Airway epithelial cell (primary cell): ENCODE results near the genes SCUBE2 and DENND5A.

GRCh38 chr11:8681585-8682504 is 620 bp downstream of the TRIM66 start:
- RAMPAGE, long total RNA, result no peak

DNA sequence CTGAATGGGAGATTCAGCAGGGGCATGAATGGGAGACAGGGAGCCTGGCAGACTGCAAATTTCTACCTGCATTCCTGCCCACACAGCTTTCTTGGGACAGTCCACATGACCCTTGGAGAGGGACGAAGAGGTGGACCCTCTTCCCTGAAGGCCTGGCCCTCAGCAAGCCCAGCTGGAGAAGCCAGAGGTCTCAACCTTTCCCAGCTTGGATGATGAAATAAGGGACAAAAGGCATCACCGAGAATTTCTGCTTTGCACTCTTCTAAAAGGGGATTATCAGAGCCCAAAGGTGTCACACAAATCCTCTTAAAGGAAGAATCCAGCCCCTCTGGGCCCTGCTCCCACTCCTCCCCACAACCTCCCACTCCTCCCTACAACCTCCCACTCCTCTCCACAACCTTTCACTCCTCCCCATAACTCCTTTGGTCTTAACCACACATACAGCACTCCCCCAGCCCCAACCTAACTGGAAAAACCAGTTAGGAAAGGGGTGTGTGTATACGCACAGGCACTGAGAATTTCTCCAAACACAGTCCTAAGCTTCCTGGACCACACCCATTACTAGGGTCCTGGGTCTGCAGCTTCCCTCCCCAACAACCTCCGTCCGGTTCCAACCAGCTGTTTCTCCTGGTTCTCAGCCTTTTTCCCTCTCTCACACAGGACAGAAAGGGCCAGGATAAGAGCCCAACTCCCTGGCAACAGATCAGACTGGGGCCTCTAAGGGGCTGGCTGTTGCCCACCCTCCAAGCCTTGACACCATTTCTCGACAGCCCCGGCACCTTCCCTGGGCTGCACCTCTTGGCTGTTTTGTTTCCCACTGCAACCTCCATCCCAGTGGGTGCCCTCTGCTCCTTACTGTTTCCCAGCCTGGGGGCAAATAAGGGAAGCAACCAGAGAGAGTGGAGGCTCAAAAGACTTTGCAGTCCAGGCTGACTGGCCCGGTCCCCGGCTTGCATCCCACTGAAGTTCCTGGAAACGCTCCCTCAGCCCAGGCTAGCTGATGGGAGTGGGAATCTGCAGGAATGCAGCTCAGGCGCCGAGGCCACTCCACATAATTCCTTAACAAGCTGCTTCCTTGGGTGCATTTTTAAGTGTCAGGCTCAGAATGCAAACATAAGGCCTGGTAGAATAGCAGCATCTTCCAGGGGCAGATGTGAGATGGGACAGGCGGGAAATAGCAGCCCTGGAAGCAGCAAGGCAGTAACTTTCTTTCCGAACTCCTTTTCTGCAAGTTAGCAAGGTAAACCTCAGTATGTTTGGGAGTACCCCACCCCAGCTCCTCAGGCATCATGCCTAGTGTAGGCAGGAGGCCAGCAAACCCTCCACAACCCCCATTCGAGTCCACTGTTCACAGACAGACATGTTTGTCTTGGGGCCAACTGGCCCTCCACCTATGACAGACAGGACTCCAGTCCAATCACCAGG is 38.8 kb downstream of the RPL27A start:
- RAMPAGE, long total RNA, result no peak

DNA sequence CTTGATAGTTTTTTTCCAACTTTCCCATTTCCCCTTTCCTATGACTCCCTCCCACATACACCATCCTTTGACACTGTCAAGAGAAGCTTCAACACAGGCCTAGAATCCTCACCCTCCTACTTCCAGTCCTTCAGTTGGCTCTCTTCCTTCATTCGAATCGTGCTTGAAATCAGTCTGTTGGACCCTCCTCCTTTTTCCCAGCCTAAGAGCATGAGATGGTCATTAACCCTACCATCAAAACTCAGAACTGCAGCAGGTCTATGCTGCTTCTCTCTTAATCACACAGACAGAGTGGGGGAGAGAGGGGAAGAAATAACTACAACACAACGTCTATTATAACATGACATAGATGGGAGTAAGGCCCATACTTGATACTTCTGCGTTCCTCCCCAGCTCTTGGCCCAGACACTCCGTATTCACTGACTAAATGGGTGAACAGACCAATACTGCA is 5.0 kb downstream of the DENND2B start:
- RAMPAGE, long total RNA, result no peak

GRCh38 chr11:8807305-8808224 is 2.9 kb downstream of the DENND2B start:
- RAMPAGE, long total RNA, result no peak

GRCh38 chr11:8826866-8827690 is 16.6 kb upstream of the DENND2B start:
- RAMPAGE, long total RNA, result no peak

GRCh38 chr11:9090609-9092069 is at the start of gene SCUBE2:
SCUBE2 (minus strand) TSS chr11:9091599.
- RAMPAGE, long total RNA, result no peak

DNA sequence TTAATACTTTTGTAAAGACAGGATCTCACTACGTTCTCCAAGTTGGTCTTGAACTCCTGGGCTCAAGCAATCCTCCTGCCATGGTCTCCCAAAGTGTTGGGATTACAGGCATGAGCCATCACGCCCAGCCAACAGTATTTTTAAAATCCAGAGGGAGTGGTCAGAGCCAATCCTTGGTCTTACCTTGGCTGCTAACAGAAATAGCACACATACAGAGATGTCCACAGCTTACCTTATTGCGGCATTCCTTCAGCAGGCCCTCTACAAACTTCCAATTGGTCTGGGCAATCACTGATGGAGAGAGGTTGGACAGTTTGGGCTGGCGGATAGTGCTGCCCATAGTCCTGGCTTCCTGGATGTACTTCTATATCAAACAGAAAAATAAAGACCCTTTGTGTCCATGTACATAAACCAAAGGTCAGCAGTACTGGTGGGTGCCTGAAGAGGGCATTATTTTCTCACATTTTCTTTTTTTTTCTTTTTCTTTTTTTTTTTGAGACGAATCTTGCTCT is 74.3 kb upstream of the SCUBE2 start:
- RAMPAGE, long total RNA, result no peak

DNA sequence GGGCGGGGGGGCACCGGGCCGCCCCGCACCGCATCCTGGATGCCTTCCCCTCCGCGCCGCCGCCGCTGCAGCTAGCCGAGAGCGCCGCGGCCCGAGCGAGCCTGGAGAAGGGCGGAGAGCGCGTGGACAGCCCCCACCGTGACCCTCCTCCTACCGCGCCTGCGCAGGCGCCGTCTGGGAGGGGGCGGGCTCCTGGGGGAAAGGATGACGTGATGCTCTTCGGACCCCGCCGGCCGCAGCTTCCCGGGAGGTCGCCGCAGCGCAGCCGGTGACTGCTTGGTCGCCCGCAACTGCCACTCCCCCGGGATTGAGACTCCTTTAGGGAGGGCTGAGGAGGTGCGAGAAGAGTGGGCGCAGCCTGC is at the start of gene DENND5A:
DENND5A (minus strand) TSS at position 110 of the 362 bp plus-strand sequence.
- RAMPAGE, long total RNA, result no peak

DNA sequence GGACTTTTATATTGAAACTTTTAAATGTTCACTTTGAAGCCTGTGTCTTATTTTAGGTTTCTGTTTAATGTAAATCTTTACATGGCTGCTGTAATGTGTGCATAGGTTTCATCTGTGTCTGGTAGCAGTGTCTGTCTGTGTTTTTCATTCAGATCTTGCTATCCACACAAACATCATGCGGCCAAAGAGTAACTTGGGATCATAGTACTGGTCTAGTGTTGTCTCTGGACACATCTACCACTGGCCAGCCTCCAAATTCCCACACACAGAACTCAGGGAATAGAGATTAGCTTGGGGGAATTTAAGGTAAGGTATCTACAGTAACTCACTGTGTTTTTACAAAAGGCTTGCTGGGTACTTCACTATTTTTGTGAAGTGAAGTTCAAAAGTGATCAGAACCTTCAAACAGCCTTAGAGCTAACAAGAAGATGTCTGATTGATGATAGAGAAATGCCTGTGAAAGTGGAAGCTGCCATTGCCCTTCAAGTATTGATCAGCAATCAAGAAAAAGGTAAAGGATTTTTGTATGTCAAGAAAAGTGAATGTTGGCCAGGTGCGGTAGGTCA is 32.0 kb upstream of the ZNF143 start:
- RAMPAGE, long total RNA, result no peak

DNA sequence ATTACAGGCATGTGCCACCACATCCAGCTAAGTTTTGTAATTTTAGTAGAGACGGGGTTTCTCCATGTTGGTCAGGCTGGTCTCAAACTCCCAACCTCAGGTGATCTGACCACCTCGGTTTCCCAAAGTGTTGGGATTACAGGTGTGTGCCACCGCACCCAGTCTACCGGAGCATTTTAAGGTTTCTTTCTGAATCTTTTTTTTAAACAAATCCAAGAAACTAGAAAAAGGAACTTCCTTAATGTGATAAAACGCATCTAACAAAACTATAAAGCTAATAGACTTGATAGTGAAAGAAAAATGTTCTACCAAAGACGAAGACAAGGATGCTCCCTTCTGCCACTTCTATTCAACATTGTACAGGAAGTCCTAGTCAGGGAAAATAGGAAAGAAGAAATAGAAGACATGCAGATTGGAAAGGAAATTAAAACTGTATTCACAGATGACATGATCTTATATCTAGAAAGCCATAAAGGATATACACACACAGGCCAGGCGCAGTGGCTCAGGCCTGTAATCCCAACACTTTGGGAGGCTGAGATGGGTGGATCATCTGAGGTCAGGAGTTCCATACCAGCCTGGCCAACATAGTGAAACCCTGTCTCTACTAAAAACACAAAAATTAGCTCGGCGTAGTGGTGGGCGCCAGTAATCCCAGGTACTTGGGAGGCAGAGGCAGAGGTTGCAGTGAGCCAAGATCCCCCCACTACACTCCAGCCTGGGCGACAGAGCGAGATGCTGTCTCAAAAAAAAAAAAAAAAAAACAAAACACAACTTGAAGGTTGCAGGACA is 10.8 kb upstream of the ZNF143 start:
- RAMPAGE, long total RNA, result no peak

DNA sequence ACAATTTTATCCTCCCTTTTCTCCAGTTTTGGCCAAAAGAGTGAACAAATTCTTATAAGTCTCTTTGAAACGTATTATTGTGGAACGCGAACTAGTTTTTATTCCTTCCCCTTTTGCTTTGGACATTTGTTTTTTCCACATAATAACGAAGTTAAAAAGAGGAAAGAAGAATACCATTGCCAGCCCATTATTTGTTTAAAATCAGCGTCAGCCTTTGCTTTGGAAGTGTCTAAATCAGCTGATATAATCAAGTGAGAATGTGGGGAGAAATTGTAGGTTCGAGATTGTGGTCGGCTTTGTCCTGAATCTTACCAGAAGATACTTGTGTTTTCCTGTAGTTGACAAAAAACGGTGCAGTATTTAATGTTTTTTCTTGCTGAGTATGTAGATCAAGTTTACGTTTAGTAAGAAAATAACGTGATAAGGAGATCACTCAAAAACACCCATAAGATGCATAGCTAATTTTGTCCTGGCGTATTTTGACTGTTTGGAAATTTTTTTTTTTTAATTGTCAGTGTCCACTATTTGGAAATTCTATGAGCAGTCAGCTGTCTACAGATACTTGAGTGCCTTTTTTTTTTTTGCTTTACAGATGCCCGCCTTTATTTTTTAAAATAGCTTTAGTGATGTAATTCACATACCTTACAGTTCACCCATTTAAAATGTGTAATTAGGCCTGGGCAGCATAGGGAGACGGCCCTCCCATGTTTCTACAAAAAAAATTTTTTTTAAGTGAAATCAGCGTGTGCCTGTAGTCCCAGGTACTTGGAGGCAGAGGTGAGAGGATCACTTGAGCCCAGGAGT is 1.1 kb downstream of the ZNF143 start:
- RAMPAGE, long total RNA, result no peak

DNA sequence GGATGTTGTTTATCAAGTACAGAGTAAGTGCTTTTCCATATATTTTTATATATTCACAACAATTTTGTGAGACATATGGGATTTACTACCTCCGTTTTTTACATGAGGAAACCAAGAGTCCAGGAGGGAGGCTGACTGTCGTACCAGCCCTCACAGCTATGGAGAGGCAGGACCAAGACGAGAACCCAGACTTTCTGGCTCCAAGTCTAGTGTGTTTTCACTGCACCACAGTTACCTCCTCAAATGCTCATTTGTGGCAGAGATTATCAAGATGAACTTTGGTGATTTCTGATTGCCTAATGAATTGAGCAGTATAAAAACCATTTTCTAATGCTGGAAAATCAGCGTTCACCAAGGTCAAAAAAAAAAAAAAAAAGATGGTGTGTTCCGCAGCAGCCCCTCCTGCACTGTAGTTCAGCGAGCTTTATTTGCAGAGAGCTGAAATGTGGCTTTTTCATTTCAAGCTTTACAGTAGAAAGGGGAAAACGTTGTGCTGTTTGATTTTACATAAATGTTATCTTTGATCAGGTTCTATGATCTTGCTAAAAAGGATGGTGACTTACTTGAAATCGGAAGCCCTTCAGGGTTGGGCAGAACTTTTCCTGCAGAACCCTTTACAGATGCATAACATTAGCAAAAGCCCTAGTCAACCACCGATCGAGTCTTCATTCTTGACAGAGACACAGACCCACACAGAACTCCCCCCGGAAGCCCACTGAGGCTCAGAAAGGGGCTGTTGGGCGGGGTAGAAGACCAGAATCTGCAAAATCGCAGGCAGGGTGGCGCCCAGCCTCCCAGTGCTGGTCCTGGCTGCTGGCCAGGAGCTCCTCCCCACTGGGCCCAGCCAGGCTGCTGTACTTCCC is 44.6 kb upstream of the WEE1 start:
- RAMPAGE, long total RNA, result no peak

- RAMPAGE, long total RNA, result no peak
Observed at GRCh38 chr11:9565578-9566711, 7.5 kb upstream of the WEE1 start.

GRCh38 chr11:9575289-9575717 is 1.8 kb downstream of the WEE1 start:
- RAMPAGE, long total RNA, result no peak

- RAMPAGE, long total RNA, result no peak
Observed at GRCh38 chr11:9615029-9615468, 41.6 kb downstream of the WEE1 start.

DNA sequence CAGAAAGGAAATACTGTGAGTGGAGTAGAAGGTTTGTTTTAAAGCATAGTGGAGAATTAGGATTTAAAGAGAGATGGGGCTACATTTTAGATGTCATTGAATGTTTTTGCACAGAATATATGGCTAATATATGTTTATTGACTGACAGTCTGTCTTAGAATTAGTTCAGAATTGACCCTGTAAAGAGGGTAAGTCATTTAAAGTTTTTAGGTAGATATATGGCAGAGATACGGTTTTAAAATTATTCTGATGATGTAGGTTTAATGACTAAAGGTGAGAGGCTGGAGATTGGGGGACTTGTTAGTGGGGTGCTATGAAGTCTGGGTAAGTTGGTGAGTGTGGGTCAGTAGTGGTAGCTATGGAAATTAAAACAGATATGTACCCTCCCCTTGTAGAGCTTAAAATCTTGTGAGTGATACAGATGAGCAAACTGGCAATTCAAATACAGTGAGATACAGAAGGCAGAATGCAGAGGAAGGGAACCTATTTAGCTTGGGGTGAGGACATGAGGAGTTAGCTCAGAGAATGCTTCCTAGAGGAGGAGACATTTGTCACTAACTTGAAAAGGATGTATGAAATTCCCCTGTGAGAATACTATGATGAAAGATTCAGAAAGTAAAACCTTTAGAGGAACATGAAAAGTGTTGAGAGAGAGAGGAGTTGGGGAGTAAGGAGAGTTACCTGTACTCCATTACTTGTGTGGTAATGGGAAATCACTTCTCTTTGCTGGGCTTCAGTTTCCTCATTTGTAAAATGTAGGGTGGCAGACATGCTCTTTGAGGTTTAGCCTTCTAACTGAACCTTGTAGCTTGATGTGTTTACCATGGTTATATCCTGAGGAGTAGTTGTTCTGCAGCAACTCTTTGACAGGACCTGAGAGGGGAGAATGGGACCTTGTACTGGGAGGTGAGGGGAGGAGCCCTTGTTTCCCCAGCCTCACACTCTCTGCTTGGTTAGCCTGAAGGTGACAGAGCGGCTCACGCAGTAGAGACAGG is 17.7 kb downstream of the SWAP70 start:
- RAMPAGE, long total RNA, result no peak

GRCh38 chr11:10224452-10225121 is 69.4 kb downstream of the SBF2 start:
- RAMPAGE, long total RNA, result no peak

- RAMPAGE, long total RNA, result no peak
Observed at GRCh38 chr11:10288754-10289429, 5.1 kb downstream of the SBF2 start.

DNA sequence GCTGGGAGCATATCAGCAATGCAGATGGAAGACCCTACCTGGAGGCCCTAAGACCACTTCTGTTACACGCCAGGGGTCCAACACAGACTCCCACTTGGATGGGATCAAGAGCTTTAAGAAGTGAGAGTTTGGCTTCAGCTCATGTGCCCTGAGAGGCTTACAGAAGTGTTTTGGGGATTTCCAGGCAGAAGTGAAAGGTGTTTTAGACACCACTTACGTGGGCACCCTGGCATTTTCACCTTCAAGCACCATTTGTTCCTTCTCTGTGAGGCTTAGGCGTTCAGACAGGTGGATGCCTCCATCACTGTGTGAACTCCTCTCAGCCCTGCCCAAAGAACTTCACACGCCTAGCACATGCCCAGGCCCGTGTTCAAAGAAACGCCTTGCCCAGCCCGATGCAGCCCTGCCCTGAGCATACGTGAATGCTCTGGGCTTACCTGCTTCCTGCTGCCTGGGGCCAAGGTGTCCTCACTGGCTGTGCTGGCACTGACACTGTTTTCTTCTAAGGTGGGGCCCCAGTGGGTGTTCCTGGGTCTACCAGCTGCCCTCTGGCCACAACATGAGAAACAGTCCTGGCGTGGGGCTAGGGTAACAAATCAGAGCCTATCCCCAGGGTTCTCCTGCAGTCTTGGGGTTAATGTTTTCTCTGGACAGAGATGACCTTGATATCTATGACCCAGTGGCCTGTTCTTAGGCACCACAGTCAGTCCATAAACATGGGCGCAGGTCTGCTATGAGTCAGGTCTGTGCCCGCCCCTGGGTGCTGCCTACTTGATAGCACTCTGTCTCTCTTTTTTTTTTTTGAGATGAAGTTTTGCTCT is 34.0 kb downstream of the AMPD3 start:
- RAMPAGE, long total RNA, result no peak

- RAMPAGE, long total RNA, result no peak
Observed at GRCh38 chr11:10580461-10581104, 12.1 kb upstream of the LYVE1 start.